ENCODE data around the genes LORICRIN, S100A7A, S100A5 and S100A3.

- PRO-cap = no peak
These were observed at the start of gene LORICRIN for GRCh38 chr1:153259557-153260087. Gene LORICRIN, plus strand, starts transcription at chr1:153259687.

DNA sequence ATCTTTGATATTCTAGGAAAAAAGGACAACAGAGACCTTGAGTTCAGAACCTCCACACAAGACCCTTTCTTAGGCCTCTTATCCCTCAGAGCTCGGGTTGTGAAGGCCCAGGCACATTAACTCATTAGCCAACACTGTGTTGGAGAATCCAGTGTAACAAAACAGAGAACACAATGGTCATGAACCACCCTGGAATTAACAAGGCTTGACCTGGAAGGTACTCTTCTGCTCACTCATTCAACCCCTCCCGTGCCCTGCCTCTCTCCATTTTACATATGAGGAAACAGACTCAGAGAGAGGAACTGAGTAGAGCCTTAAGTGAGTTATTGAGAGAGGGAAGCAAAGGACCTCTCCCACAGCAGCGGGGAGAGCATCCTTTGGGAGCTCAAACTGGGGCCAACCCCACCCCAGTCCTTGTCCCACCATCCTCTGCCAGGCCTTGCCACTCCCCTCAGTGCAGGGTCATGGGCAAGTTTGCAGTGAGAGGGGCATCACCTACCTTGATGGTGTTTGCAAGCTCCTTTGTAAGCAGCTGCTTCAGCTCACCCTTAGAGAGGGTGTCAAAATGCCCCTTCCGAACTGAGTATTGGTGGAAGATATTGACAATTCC is 1.4 kb downstream of the S100A12 start:
- PRO-cap = no peak

DNA sequence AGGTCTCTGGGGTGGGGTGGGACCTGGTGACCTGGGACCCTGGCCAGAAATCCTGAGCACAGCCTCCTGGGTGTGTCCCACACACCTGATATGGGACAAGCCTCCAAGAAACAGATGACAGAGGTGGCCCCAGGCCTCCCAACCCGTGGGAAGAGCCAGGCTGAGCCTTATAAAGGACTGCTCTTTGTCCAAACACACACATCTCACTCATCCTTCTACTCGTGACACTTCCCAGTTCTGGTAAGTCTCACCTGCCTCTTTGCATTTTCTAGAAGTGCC is at the start of gene S100A7A:
Gene S100A7A (plus strand): TSS at position 197 of the 279 bp plus-strand sequence.
- PRO-cap = no peak

- PRO-cap = bidirectional peak, plus-strand start at chr1:153533452, minus-strand start at chr1:153533273
These were observed 2.6 kb downstream of the S100A6 start for GRCh38 chr1:153533155-153533619.

GRCh38 chr1:153540279-153541338 is at the start of gene S100A5:
Gene S100A5, minus strand, starts transcription at chr1:153540934.
- PRO-cap = bidirectional peak, plus-strand start at chr1:153540993, minus-strand start at chr1:153540934

DNA sequence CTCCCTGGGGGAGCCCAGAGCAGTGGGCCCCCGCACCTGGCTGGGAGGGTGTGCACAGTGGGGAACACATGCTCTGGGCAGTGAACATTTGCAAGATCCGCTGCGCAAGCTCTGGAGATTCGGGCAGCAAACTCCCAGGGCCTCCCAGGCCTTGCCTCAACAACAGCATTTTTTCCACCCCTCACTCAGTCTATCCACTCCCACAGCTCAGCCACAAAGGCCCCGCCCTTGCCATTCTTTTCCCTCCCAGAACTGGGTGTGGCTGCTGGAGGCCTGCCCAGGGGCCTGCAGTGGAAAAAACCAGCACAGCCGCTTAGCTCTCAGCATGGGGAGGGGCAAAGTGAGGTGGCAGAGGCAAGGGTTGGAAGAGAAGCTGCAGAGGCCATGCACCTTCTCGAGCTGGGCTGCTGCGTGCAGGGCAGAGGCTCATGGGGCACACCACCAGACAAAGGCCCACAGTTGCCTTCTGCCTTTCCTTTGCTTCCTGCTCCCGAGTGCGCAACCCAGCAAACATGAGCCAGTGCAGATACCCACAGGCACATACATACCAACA is 608 bp downstream of the S100A4 start:
- PRO-cap = bidirectional peak, plus-strand start at position 351 of the sequence, minus-strand start at position 164 of the sequence

GRCh38 chr1:153547091-153547794 is 1.6 kb upstream of the S100A4 start:
- PRO-cap = bidirectional peak, plus-strand start at chr1:153547445, minus-strand start at chr1:153547331

DNA sequence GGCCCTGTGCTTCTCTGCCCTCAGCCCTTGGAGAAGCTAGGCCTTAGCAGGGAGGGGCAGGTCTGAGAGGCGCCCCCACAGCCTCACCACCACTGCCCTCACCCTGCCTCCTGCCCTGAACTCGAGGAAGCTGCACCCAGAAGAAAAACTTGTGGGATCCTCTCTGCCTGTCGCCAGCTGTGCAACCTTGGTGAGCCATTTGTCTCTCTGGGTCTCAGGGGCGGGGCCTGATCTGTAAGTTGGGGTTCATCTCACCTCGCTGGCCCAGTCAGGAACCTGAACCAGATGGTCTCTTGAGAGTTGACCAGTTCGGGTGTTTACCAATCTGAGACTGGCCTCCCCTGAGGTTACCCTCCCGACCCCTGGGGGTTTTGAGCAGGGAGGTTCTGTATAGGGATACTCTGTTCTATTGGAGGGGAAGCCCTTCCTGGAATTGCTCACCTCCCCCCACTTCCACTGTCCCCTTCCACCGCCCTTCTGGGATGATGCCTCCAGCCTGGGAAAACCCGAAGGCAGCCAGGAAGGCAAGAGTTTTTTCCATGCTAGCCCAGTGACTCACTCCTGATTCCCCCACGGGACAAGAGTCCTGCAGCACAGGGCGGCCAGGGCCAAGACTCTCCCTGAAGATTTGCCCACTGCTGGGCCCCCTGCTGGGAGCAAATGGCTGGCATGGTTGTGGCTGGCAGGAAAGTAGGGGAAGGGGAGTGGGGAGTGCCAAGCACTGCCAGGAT is at the start of gene S100A3:
Gene S100A3 (minus strand): TSS at position 333 of the 731 bp plus-strand sequence.
- PRO-cap = no peak

- PRO-cap = no peak
These were observed 11.7 kb downstream of the CHTOP start for GRCh38 chr1:153645248-153646374.

DNA sequence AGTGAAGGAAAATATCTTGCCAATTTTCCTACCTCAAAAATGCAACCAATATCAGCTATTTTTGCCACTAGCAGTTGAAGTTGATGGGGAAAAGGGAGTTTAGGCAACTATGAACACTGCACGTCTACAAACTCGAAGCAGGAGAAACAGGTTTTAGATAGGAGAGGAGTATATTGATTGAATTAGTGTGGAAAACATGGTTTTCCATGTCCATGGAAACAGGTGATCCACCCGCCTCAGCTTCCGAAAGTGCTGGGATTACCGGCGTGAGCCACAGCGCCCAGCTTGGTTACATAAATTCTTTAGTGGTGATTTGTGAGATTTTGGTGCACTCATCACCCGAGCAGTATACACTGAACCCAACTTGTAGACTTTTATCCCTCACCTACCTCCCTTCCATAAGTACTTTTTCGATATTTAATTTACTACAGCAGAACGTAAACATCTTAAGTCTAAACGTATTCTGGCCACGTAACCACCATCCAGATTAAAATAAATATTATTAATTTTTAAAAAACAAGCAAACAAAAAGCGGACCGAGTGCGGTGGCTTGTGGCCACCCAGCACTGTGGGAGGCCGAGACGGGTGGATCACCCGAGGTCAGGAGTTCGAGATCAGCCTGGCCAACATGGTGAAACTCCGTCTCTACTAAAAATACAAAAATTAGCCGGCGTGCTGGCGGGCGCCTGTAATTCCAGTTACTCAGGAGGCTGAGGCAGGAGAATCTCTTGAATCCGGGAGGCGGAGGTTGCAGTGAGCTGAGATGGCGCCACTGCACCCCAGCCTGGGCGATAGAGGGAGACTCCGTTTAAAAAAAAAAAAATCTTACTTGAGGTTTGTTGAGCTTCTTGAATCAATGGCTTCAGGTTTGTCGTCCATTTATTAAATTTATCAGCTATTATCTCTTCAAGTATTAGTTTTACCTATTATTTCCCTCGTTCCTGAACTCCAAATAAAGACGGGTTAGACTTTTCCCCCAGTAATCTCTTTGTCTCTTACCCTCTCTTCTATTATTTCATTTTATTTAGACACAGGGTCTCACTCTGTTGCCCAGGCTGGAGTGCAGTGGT is 913 bp upstream of the ILF2 start:
- PRO-cap = no peak

DNA sequence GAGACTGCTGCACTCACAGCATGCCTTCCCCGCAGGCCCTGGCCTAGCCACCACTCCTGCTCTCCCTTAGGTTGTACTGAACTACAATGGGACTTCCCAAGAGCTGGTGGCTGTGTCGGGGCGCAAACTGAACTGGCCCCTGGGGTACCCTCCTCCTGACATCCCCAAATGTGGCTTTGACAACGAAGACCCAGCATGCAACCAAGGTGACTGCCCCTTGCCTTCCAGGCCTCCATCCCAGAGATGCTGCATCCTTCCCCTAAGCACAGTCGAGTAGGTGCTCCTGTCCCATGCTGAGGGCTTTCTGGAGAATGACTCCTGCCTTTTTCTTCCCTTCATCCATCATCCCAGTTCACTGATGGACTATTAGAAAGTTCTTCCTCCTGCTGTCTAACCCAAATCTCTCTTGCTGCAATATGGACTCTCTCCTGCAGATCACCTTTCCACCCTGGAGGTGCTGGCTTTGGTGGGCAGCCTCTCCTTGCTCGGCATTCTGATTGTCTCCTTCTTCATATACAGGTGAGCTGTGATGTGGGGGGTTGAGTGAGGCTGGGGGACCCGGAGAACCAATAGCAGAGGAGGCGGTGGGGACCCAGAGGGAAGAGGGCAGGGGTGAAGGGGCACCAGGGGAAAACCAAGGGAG is 4.9 kb downstream of the NPR1 start:
- PRO-cap = no peak

DNA sequence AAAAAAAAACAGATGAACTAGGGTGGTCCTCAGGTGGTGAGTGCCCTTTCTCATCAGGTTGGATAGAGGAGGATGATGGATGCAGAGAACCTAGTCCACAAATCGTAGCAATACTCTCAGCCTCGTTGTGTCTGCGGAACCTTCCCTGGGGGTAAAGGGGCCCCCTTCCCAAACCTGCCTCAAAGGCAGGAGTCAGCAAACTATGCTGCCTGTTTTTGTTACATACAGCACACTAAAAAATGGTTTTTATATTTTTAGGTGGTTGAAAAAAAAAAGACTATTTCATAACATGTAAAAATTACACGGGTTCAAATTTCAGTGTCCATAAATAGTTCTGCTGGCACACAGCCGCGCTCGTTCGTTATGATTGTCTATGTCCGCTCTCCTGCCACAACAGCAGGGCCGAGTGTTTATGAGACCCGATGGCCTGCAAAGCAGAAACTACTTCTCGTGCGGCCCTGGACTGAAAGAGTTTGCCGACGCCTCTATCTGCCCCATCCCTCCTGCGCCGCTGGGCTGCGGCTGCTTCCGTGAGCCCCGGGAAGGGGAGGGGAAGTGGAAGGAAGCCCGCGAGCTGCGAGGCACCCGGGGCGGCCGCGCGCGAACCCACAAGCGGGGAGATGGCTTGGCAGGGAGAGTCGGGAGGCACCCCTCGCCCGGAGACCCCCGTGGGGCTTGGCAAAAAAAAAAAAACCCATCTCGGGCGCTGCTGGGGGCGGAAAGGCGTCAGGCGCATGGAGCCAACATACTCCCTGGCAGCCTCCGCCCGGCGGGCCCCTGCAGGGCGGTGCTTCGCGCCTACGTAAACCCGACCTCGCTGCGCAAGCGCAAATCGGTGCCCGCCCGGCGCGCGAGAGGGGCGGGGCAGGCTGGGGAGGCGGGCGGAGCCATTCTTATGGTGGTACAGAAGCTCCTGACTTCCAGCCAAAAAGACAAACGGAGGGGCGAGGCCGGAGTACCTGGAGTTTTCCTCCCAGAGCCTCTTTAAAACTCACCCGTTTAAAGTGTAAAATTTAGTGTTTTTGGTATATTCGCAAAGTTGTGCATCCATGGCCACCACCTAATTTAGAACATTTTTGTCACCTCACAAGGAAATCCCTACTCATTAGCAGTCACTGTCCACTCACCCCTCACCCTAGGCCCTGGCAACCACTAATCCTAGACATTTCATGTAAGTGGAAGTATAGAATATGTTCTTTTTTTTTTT is 8.2 kb downstream of the SLC27A3 start:
- PRO-cap = unidirectional peak, plus-strand start at position 374 of the sequence; bidirectional peak, plus-strand start at position 533 of the sequence, minus-strand start at position 475 of the sequence; bidirectional peak, plus-strand start at position 867 of the sequence, minus-strand start at position 779 of the sequence

- PRO-cap = no peak
These were observed 28.5 kb downstream of the SLC27A3 start for GRCh38 chr1:153803326-153804420.

DNA sequence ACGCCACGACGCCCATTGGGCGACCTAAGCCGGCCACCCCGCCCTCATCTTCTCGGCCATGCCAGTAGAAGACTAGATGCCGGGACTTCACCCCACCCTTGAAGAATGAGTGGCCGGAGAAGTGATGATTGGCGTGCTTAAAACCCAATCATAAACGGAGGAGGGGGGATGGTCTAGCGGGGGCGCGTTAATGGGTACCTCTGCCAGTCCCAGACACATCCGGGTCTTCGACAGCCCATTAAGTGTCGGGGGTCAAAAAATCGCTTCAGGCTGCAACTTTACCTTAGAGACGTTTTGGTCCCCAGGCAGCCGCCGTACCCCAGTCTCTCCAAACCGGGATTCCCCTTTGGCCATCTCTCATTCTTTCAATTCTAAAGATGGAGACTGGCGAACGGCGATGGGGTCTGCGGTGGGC is 252 bp upstream of the GATAD2B start:
- PRO-cap = bidirectional peak, plus-strand start at position 216 of the sequence, minus-strand start outside the sequence; unidirectional peak, plus-strand start at position 368 of the sequence

DNA sequence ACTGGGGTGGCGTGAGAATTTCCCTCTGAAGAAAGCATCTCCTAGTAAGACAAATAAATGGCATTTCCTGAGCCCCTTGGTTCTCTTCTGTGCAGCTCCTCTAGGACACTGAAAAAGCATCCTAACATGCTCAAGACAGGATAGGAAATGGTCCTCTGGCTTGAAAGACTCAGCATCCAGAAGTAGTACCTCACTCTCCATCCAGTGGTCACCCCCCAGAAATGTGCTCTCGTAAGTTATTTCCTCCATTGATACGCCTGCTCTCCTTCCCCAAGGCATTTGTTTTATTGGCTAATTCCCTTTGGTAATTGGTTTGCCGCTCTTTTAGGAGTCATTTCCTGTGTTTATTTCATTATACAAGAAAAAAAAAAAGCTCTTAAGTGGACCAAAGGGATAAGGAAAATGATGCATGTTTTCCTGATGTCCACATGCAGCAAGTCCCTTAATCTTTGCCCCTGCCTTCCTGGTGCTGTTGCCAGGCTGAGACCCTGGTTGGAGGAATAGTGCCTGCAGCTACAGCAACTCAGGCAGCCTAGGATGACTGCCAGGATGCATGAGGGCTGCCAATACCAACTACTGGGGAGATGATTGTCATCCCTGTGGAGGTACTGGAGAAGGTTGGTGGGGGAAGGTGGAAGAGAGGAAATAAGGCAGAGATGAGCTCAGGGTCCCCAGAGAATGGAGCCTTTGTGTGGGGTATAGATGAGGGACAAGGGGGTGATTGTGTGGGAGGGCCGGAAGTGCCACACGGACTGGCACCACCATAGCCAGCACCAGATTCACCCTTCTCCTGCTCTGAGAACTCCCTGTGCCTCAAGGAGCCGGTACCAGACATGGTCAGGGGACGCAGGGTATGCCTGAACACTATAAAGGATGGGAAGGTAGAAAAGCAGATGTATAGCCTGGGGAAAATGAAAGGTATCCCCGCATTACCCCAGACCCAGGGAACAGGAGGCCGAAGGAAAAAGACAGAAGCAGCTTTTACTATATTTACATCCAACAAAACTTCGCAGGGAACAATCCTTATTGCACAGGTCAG is 6.1 kb upstream of the GATAD2B start:
- PRO-cap = no peak

DNA sequence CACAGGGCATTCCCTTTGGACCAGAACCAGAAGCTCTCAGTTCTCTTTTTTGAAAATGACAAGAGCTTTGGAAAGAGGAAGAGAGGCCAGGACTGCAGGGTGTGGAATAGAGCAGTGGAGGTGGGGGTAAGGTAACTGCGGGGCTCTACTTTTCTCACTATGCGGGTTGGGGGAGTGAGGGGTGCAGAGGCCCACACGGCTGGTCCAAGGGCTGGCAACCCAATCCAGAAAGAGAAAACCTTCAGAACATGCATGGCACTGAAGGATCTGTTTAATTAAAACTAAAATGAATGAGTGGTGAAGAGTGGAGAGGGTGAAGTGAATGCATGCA is 413 bp upstream of the DENND4B start:
- PRO-cap = no peak

GRCh38 chr1:154022283-154022729 is 31.7 kb downstream of the RPS27 start:
- PRO-cap = unidirectional peak, minus-strand start at chr1:154022537

- PRO-cap = no peak
These were observed 34.2 kb downstream of the TPM3 start for GRCh38 chr1:154157393-154158335.

DNA sequence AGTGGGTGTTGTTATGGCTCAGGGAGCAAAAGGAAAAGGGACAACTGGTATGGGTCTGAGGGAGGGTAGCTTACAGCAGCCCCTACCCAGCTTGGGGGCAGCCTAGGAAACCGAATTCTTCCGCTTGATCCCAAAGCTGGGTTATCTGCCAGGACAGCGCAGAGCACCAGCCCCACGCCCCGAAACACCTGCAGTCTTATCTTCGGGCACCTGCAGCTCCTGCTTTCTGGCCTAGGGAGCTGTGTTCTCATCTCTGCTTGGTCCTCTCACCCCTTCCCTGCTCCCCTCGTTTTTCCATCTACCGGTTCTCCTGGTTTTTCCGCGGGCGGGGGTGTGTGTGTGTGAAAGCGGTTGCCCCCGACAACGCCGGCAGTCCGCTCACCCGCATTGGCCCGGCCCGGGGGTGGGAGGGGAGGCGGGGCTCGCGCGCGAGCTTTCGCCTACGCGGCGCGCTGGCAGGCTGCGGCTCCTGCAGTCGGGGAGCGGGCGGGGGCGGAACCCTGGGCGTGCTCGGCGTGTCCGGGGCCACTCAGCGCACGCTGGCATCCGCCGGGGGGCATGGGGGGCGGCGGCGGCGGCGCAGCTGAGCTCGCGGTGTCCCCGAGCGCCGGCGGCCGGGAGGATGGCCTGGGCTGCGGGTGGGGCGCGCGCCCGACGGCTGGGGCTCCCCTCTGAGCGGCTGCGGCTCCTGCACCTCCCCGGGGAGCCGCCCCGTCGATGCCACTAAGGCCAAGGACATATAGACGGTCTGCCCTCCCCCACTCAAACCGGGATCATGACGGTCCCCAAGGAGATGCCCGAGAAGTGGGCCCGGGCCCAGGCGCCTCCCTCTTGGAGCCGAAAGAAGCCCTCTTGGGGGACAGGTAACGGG is 3.1 kb downstream of the ATP8B2 start:
- PRO-cap = bidirectional peak, plus-strand start at position 474 of the sequence, minus-strand start at position 362 of the sequence

DNA sequence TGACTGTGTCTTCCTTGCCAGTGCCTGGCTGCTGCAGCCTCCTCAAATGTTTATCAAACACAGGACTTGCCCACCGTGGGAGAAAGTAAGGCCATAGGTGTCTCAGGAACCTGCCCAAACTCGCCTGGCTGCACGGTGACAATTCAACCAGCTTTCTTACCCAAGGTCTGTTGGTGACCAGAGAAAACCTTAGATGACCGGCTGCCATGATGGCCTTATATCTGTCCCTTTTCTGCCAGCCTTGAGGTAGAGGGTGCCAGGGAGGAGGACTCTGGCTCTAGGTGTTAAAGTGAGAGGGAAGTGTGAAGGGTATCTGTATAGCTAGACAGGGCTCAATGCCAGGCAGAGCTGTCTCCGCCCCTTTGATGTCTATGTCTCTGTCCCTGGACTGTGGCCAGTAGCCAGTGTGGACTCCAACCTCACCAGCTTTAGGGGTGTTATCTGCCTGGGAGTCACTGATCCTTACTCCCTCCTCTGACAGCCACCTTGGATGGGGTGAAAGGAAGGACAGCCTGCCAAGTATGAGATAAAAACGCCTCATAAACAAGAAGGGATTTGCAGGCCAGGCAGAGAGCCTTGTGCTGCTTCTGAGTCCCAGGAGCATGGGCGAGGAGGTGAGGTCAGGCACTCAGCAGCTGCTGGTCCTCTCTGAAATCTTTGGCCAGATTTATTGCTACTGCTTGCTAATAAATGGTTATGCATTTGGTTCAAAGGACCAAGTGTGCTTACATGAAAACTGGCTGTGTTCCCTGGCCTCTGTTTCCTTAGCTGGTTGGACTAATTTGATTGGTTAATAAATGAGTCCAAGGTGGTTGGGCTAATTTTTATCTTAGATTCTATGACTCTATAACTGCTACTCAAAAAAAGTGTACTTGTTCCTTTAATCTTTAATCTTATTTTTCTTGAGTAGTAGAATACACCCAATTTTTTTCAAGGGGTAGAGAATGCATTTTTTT is 22.5 kb downstream of the IL6R start:
- PRO-cap = bidirectional peak, plus-strand start at position 546 of the sequence, minus-strand start at position 291 of the sequence

Data from mucosa of descending colon (tissue), 1 donor.